Natural killer cell (primary cell): ENCODE data around the genes TRMT11, THEMIS and PTPRK.

- PRO-cap: bidirectional peak, plus-strand start at chr6:125986550, minus-strand start at chr6:125986477
These were observed at the start of gene TRMT11 for GRCh38 chr6:125986044-125987021. Gene TRMT11 (plus strand): TSS chr6:125986540.

DNA sequence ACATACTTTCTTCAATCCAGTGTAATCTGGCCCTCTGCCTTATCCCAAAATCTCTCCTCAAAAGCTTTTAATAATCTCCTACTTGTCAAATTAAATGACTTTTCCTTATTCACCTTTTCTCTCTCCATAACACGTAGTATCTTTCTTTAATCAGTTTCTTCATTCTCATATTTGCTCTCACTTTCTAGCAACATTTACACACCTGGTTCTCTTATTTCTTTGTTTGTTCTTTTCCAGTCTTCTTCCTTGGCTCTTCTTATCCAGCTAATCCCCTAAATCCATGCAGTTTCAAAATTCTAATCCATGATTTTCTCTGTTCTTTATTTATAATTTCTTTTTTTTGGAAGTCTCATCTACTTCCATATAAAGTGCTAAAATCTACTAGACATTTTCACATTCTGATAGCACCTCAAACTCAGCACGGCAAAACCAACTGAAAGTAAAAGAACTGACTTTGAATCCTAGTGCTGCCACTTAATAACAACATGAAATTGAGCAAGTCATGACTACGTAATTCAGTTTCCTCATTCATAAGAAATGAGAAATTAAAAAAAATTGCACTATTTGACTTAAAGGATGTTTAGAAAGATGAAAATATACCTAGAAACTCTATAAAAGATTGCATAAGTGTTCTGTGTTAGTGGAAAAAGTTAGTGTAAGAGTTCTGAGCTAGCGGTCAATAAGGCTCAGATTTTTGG, 26.3 kb downstream of the ECHDC1 start:
- PRO-cap: no peak

- PRO-cap: no peak
These were observed 22.9 kb upstream of the ECHDC1 start for GRCh38 chr6:127366177-127366903.

GRCh38 chr6:127484152-127484682, 25.0 kb upstream of the KIAA0408 start:
- PRO-cap: no peak

- PRO-cap: no peak
These were observed 31.2 kb upstream of the C6orf58 start for GRCh38 chr6:127545872-127546121.

GRCh38 chr6:127900836-127901469, at the start of gene THEMIS:
Gene THEMIS (minus strand): TSS chr6:127901058.
- PRO-cap: no peak

- PRO-cap: no peak
These were observed 240.3 kb downstream of the PTPRK start for GRCh38 chr6:128280166-128280518.

GRCh38 chr6:128520224-128520941, at the start of gene PTPRK:
Gene PTPRK (minus strand): TSS chr6:128520599.
- PRO-cap: no peak

GRCh38 chr6:128888194-128888733, 5.3 kb downstream of the LAMA2 start:
- PRO-cap: no peak

GRCh38 chr6:128949921-128950408, 67.0 kb downstream of the LAMA2 start:
- PRO-cap: no peak

DNA sequence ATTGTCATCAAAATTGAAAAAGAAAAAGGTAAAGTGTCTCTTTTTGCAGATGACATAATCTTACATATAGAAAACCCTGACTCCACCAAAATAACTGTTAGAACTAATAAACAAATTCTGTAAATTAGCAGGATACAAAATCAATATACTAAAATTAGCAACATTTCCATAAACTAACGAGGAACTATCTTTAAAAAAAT, 182.4 kb downstream of the LAMA2 start:
- PRO-cap: no peak

GRCh38 chr6:129112308-129113052, 229.5 kb downstream of the LAMA2 start:
- PRO-cap: no peak

- PRO-cap: no peak
These were observed 250.9 kb downstream of the LAMA2 start for GRCh38 chr6:129133741-129134341.

DNA sequence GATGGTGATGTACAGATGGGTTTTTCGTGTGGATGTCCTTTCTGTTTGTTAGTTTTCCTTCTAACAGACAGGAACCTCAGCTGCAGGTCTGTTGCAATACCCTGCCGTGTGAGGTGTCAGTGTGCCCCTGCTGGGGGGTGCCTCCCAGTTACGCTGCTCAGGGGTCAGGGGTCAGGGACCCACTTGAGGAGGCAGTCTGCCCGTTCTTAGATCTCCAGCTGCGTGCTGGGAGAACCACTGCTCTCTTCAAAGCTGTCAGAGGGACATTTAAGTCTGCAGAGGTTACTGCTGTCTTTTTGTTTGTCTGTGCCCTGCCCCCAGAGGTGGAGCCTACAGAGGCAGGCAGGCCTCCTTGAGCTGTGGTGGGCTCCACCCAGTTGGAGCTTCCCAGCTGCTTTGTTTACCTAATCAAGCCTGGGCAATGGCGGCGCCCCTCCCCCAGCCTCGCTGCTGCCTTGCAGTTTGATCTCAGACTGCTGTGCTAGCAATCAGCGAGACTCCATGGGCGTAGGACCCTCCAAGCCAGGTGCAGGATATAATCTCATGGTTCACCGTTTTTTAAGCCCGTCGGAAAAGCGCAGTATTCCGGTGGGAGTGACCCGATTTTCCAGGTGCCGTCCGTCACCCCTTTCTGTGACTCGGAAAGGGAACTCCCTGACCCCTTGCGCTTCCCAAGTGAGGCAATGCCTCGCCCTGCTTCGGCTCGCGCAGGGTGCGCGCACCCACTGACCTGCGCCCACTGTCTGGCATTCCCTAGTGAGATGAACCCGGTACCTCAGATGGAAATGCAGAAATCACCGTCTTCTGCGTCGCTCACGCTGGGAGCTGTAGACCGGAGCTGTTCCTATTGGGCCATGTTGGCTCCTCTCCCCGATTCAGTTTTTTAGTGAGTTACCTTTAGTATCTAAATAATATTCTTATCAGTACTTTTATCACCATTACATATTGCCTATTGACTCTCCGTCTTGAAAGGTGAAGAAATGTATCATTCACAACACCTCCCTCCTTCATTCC, 289.7 kb downstream of the LAMA2 start:
- PRO-cap: no peak

DNA sequence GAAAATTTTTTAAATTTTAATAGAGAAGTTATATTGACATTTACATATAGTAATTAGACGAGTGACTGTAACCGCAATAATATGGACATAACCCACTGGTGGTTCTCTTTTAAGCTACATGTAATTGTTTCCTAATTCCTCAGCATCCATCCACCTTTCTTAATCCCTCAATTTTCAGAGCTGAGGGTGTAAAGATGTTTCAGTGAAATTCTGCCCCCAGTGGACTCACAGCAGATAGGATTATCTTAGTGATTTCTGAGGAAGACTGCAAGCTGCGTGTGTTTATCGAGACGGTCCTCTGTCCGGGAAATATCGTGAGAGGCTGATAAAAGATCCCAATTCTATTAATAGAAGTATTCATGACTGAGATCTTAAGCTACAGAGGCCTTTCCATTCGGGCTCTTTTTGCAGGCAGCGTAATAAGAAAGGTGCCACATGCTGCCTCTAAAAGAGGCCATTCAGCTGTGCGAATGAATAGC, 209.1 kb downstream of the ARHGAP18 start:
- PRO-cap: no peak

DNA sequence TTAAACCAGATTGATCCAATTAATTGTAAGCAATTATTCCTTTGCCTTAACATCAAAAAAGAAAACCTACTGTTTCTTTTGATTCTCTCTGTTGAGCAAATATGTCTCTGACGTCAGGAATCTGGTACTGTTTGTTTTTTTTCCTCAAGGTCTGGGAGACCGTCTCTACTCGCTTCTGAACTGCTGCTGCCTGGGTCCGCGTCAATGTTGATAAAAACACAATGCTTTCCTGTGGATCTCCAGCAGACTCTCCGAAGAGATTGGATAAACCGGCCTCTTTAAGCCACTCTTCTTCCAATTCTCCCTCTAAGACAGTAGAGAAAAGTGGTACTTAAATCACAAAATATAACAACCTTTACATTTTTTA, 71.7 kb downstream of the ARHGAP18 start:
- PRO-cap: no peak

- PRO-cap: no peak
These were observed 64.5 kb downstream of the ARHGAP18 start for GRCh38 chr6:129645214-129646198.

- PRO-cap: no peak
These were observed 34.7 kb upstream of the ARHGAP18 start for GRCh38 chr6:129744687-129745060.

- PRO-cap: bidirectional peak, plus-strand start at chr6:130020898, minus-strand start at chr6:130020664; bidirectional peak, plus-strand start at chr6:130021301, minus-strand start at chr6:130021119
These were observed 2.6 kb downstream of the L3MBTL3 start for GRCh38 chr6:130020840-130021599.

DNA sequence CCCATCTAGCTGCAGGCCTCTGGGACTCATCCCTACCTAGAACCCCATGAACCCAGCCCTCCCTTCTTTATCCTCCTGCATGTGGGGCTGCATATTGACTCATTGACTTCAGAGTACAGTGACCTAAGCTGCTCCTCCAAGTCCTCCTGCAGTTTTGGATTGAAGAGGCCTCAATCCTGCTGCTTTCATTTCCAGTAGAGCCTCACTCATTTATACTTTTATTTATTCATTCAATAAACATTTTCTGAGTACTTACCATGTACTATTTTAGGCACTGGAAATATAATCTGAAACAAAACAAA, 11.6 kb downstream of the TMEM200A start:
- PRO-cap: no peak